Right ventricle myocardium (tissue), 1 donor: ENCODE data around the genes CLDN15 and ORAI2.

- PRO-cap, 2 experiments = no peak in any of the 2 experiments
Observed at GRCh38 chr7:101021662-101022243, 1.9 kb downstream of the MUC17 start.

GRCh38 chr7:101122489-101123197 is 4.3 kb upstream of the SERPINE1 start:
- PRO-cap, 2 experiments = no peak in any of the 2 experiments

GRCh38 chr7:101130187-101130842 is 3.4 kb downstream of the SERPINE1 start:
- PRO-cap, 2 experiments = no peak in any of the 2 experiments

DNA sequence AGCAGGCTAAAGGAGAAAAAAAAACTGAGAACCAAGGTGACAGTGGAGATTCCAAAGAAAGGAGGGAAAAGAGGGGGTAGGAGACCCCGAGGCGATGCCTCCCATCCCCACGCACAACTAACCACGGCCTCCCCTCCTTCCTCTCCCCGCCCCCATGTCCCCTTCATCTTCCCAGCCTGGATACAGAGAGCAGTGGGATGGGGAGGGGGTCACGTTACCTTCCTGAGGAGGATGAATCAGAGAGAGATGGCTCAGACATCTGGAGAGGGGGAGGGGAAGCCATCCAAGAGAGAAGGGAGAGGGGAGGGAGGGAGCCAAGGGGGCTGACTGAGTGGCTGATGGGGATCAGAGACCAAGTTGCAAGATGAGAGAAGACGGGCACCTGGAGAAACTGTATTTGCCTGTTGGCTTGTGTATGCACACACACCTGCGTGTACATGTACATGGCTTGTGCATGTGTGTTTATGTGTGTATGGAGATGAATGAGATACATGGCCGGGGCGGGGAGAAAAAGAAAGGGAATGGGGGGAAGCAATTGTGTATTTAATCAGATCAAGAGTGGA is 2.0 kb upstream of the VGF start:
- PRO-cap, 2 experiments = no peak in any of the 2 experiments

DNA sequence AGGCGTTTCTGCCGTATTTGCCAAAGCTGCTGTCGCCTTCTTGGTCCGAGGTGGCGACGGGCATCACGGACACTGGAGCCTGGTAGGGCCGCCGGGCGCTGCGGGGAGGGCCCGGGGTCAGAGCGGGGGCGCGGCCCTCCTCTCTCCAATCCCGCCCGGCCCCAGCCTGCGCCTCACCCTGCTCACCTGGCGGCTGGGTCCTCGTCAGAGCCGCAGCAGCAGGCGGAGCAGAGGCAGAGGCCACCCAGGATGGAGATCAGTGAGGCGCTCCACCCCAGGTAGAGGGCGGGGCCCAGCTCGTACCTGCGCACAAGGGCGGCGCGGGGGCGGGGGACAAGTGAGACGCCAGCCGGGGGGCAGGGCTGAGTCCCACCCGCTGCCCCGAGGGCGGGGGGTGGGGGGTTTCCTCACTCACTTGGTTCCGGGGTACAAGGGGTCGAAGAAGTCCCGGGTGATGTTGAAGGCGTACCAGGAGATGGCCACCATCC is 5.1 kb downstream of the CLDN15 start:
- PRO-cap, 2 experiments = no peak in any of the 2 experiments

DNA sequence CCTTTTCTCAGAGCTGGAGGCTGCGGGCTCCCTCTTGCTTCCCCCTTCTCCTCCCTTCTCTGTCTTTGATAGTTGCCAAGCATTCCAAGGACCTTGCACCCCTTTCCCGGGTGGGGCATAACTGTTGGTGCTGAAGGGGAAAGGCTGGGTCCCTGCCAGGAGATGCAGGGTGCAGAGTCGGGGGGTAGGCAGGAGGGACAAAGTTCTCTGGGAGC is 2.2 kb downstream of the CLDN15 start:
- PRO-cap, 2 experiments = no peak in any of the 2 experiments

- PRO-cap, 2 experiments = peak in 1 of 2 experiments; most common plus-strand start chr7:101238028 (in 1); most common minus-strand start chr7:101237802 (in 1)
Observed at GRCh38 chr7:101237532-101238423, at the start of gene CLDN15. Gene CLDN15 (minus strand): TSS chr7:101237802.

DNA sequence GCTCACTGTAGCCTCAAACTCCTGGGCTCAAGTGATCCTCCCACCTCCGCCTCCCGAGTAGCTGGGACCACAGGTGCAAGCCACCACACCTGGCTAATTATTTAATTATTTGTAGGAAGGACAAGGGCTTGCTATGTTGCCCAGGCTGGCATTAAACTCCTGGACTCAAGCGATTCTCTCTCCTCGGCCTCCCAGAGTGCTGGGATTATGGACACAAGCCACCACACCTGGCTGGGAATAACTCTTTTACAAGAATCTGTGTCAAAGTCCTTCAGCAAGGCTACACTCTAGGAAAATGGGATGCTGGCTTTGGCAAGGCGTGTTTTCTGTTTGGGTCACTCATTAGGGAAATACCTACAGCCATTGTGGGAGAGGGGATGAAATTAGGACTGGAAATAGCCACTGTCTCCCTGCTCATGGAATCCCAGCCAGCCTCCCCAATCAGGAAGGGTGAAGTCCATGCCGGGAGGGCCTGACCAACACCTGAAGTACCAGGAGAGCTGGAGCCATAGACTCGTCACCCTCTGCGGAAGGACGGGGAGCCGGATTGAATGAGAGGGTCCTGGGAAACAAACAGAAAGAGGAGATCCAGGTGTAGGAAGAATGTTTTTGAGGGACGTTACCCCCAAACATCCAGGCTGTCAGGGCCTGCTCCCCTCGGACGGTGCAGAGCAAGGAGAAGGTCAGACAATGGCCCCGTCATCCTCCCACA is 72.2 kb upstream of the MYL10 start:
- PRO-cap, 2 experiments = no peak in any of the 2 experiments

DNA sequence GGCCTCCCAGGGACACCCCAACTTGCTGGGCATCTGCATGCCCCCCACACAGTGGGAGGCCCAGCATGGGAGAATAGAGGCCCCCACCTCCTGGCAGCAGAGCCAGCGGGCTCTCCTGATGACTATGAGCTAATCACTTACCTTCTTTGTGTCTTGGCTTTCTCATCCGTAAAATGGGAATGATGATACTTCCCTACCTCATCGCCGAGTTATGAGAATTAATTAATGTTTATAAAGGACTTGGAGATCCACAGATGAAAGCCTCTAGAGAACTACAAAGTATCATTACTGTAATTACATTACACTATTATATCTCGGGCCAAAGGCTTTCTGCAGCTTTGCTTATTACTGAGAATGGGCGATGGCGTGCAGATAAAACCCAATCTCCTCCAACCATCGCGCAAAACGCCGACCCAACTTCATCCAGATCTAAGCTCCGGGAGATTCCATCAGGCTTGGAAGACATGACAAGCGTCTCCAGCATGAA is 42.4 kb upstream of the CUX1 start:
- PRO-cap, 2 experiments = no peak in any of the 2 experiments

DNA sequence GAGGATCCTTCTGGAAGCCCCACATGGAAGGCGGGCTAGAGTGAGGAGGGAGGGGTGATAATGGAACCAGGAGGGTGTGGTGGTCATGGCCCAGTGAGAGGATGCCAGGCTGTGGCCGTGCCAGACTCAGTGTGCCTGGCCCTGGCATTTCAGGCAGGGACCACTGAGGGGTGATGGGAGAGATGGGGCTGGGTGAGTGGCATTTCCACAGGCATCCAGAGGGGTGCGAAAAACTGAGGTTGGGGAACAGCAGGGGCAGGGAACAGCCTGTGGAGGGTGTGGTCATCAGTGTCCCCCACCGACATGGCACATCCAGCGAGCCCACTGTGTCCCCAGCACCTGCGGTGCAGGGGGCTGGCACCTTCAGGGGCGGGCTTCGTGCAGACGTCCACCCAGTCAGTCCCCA is 14.7 kb downstream of the CUX1 start:
- PRO-cap, 2 experiments = no peak in any of the 2 experiments

DNA sequence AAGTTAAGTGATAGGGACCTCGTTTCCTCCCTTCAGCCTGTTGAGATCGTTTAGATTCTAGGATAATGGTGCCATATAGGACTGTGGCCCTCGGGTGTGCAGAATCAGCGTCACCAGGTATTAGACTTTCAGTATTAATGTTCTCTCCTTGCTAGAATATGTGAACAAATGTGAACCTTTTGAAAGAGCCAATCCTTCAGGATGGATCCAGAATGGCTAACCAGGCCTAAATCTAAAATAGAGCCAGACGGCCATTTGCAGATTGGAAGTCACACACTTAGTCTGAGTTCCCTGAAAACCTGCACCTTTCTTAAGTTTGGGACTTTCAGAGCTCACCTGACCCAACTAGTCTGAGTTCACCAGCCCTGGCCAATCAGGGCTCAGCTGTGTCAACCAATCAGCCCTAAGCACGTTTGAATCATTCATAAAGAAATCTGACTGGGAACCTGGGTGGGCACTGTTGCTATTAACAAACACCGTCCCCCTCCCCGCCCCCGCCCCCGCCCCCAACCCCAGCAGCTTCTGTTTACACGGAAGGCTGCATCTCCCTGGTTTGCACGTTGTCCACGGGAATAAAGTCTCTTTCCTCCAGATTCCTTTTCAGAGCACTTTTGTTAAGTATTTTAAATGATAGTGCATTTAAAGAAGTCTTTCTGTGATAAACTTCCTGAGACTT is 26.4 kb downstream of the CUX1 start:
- PRO-cap, 2 experiments = no peak in any of the 2 experiments

GRCh38 chr7:101902787-101903452 is 85.5 kb downstream of the CUX1 start:
- PRO-cap, 2 experiments = no peak in any of the 2 experiments

GRCh38 chr7:101947426-101948265 is 130.2 kb downstream of the CUX1 start:
- PRO-cap, 2 experiments = peak in 1 of 2 experiments; most common minus-strand start chr7:101947993 (in 1)

GRCh38 chr7:102063991-102064275 is 222.7 kb upstream of the SH2B2 start:
- PRO-cap, 2 experiments = no peak in any of the 2 experiments

DNA sequence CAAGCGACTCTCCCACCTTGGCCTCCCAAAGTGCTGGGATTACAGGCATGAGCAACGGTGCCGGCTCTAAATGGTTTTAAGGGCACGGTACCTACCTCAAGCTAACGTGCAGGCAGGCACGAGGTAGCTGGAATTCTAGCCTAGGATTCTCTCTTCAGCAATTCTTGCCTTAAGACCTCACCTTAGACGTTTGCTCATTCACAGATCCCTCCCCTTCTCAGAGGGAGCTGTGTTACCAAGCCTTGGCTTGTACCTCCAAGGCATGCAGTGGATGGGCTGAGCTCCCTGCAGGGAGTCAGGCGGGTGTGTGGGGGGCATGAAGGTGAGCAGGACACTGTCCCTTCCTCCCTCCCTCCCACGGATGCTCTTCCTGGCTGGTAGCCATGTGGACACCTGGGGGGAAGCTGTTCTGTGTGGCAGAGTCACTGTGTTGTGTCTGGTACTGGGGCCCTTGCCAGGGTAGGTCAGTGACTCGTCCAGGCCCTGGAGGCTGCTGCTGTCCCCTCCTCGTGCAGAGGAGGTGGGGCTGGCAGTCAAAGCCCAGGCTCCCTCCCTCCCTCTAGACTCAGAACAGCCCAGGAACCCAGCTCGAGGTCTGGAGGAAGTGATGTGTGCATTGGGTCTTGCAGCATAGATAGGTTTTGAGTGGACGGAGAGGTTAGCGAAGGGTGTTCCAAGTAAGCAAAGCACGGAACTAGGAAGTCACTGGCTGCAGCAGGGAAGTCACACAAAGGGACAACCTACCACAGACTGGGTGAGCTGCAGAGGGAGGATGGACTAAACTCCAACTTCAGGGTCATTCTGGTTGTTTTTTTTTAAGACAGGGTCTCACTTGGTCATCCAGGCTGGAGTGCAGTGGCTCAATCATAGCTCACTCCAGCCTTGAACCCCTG is 222.1 kb upstream of the SH2B2 start:
- PRO-cap, 2 experiments = no peak in any of the 2 experiments

- PRO-cap, 2 experiments = no peak in any of the 2 experiments
Observed at GRCh38 chr7:102093462-102094089, 193.1 kb upstream of the SH2B2 start.

DNA sequence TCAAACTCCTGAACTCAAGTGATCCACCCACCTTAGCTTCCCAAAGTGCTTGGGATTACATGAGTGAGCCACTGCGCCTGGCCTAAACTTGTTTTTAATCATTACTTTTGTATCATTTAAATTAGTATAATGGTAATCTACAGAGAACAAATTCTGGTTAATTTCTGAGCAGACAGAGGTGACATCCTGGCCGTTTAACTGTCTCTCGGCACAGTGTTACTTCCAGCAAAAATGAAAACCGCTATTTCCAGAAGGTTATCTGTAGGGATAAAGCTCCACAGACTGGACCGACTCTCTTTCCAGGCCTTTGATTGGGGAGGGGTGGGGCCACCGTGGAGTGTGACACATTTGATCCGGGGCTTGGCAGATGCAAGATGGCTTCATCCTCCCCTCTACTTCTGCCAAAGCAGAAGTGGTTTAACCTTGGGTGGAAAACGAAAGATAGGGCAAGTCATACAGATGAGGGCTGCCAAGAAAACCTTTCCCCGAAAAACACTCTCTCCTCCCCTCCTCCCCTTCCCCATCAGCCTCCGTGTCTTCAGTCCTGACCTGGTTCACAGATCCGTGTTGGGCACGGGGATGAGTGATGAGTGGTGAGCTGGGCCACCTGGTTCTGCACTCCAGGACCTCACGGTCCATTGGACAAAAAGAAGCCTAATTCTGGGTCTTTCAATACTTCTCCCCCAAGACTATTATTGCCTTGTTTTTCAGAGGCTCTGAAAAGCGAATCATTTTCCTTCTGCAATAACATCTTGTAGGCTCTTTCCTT is 139.7 kb upstream of the SH2B2 start:
- PRO-cap, 2 experiments = no peak in any of the 2 experiments

- PRO-cap, 2 experiments = no peak in any of the 2 experiments
Observed at GRCh38 chr7:102403755-102405193, 8.1 kb downstream of the PRKRIP1 start.

DNA sequence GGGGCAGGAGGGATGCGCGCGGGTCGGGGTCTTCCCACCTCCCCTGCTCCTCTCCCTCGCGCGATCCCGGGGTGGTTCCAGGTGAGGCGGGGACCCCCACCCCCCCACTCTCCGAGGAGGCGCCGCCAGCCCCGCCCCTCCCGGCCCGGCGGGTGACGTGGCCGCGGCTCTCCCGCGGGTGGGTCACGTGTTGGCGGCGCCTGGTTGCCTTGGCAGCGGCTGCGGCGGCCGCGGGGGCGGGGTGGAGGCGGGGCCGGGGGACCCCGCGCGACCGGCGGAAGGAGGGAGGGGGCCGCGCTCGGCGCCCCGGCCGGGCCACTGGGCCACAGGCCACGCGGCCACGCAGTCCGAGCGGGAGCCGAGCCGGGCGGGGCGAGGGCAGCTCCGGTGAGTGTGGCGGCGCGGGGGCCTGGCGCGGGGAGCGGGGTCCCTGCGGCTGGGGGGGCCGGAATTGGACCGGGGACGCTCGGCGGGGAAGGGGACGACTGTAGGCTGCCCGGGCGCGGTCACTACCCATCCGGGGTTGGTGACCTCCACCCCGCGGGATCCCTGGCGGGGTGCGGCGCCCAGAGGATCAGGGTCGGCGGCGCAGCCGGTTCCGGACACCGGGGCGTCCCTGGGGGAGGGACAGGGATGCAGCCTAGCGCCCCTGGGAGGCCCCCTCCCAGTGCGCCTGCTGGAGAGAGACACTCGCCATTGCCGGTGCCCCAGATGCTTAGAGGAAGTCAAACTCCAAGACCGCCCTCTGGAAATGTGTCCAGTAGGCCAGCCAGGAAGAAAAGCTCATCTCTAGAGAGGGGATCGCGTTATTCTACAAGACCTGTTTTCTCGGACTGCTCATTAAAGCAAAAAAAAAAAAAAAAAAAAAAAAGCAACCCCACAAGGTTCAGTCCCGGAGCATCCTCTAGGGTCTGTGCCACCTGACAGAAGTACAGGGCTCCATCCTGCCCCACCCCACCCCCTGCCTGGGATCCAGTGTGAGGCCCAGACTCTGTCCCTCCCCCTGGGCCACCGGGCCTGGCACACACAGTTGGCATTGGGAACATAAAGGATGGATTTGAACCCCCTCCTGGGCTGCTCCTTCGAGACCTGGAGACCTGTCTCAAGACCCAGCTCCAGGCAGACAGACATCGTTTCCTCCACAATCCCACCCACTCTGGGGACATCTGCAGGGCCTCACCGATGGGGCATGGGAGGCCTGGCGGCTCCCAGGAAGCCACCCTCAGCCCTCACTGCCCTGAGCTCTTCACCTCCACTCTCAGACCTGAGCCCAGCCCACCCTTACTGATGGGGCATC is at the start of gene ORAI2:
ORAI2 (plus strand) TSS at position 301 of the 1,297 bp plus-strand sequence.
- PRO-cap, 2 experiments = peak in 2 of 2 experiments; most common plus-strand start position 345 of the sequence (in 2); most common minus-strand start position 195 of the sequence (in 1)

DNA sequence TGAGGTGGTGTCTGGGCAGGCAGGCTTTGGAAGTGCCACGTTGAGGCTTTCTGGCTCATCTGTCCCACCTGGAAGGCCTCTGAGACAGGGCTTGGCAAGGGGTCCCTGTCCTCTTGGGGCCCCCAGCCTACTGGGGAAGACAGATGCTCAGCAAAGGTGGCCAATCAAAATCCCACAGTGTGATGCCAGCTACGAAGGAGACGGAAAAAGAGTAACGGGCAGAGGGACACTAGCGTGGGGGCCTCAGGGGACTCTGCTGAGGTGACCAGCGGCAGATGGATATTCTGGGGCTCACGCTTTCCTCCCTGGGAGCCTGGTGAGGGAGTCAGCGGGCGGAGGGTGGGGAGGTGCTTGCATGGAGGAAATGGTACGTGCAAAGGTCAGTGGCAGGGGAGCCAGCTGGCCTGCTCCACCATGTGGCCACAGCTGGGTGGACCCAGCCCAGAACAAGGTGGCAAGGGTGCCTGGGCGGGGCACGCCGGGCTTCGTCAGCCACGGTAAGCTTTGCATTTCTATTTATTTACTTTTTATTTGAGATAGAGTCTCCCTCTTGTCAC is 5.5 kb downstream of the LRWD1 start:
- PRO-cap, 2 experiments = no peak in any of the 2 experiments